NB4 (cell line): ENCODE results near the gene TMEM242.

- RRBS = no CpG with 5 or more reads among the region's 3 CpGs
Measured at GRCh38 chr6:156534511-156534968, 242.6 kb upstream of the ARID1B start.

GRCh38 chr6:156599279-156599792 is 177.8 kb upstream of the ARID1B start:
- RRBS = no CpG with 5 or more reads among the region's 15 CpGs

- RRBS = no CpG with 5 or more reads among the region's 6 CpGs
Measured at GRCh38 chr6:156686127-156686589, 91.0 kb upstream of the ARID1B start.

DNA sequence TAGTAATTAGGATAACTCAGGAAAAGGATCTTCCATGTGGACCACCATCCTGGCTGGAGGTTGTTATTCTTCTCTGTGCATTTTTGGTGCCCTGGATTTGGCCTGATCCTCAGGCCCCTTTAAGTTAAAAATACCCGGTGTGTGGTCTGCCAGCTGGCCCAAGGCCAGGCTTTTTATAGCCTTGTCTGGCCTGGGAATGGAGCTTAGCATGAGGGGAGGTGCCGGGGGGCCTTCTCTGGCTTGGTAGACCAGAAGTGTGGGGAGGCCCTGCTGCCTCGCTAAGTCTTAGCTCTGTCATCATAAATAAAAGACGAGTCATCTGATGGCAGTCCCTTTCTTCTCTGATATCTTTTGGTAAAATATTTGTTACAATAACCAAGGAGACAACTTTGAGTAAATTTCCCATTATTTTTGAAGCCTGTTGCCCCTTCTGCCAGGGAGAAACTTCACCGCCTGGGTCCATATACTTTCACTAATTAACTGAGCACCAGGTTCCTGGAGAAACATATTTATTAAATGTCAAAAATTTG is 71.4 kb downstream of the ARID1B start:
- RRBS = 66% methylated on average over 2 of the region's 5 CpGs

DNA sequence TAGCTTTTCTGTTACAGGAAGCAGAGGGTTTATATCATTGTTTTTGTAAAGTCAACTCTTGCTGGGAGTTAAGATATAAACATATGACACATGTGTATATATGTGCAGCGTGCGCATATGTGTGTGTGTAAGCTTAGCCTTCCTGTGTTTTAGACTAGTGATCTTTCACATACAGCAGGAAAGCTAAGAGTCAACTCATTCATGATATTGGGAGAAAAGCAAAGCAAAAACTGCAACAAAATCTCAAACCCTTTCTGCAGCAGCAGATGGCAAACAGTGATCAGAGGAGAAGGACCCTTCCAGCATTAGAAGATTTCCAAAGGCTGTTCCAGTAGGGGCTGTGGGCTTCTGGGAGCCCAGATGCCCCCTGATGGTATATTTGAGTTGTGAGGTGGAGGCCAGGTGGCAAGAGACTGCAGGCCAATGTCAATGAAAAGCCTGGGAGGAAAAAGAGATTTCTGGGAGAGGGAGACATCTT is 102.5 kb downstream of the ARID1B start:
- RRBS = no CpG with 5 or more reads among the region's 2 CpGs

- RRBS = no CpG with 5 or more reads among the region's 7 CpGs
Measured at GRCh38 chr6:156982705-156983314, 205.6 kb downstream of the ARID1B start.

DNA sequence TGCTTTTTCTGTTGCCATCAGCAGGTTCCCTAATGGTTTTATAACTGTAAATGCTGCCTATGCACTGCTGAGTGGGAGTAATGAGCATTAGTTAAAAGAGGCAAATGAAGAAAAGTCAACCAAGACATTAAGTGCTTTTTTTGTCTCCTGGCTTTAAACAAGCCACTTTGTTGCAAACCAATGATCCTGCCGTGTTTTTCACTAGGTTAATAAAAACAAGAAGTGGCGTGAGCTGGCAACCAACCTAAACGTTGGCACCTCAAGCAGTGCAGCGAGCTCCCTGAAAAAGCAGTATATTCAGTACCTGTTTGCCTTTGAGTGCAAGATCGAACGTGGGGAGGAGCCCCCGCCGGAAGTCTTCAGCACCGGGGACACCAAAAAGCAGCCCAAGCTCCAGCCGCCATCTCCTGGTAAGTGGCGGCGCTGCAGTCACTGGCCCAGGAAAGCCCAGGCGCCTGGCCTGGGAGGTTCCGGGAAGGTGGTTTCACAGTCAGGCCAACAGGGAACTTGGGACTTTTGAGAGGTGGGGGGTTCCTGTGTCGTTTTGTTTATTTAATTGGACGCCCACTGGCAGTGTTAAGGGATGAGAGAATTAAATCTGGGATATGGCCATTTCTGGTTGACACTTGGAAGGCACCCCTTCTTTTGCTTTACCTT is 139.2 kb downstream of the TMEM242 start:
- RRBS = 95% methylated on average over 4 of the region's 16 CpGs

- RRBS = no CpG with 5 or more reads among the region's 14 CpGs
Measured at GRCh38 chr6:157206984-157207377, 116.3 kb downstream of the TMEM242 start.

DNA sequence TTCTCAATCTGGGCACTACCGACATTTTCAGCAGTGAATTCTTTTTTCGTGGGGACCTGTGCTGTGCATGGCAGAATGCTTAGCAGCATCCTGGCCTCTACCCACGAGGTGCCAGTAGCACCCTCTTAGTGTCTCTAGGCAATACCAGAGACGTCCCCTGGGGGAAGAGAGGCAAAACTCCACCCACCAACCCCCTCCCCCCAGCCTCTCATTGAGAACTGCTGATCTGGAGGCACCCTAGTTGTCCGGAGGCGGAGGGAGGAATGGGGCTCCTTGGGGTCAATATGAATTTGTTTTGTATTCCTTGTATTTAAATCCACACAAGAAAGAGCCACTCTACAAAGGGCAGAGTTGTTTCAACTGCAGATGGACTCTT is 50.1 kb downstream of the TMEM242 start:
- RRBS = 100% methylated on average over 2 of the region's 6 CpGs

DNA sequence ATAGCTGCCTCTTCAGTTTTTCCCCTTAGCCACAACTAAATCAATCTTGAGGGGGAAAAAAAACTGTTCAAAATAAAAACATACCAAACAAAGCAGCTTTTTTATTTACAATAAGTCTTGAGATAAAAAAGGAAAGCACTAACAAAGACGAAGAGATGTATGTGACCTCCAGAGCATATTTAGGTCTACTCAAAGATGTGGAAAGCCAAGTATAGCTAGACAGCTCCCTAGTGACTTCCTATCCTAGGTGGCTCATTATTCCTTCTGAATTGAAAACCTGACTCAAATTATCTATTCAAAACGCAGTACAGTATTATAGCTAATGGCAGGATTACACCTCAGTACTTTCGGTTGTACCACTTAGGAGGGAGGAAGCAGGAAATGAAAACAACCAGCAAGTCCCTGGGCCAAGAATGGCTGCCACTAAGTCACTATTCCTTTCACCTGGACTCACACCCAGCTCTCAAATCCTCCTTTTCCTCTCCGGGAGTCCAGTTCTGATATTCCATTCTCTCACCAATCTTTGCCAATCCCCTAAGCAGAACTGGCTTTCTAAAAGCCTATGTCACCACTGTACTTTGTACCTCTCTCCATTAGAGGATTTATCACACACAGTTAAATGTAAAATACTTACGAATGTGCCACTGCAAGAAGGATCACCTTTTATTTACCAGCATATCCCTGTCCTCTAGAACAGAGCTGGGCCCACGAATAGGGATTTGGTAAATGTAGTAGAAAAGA is 20.7 kb downstream of the TMEM242 start:
- RRBS = no CpG with 5 or more reads among the region's 6 CpGs

DNA sequence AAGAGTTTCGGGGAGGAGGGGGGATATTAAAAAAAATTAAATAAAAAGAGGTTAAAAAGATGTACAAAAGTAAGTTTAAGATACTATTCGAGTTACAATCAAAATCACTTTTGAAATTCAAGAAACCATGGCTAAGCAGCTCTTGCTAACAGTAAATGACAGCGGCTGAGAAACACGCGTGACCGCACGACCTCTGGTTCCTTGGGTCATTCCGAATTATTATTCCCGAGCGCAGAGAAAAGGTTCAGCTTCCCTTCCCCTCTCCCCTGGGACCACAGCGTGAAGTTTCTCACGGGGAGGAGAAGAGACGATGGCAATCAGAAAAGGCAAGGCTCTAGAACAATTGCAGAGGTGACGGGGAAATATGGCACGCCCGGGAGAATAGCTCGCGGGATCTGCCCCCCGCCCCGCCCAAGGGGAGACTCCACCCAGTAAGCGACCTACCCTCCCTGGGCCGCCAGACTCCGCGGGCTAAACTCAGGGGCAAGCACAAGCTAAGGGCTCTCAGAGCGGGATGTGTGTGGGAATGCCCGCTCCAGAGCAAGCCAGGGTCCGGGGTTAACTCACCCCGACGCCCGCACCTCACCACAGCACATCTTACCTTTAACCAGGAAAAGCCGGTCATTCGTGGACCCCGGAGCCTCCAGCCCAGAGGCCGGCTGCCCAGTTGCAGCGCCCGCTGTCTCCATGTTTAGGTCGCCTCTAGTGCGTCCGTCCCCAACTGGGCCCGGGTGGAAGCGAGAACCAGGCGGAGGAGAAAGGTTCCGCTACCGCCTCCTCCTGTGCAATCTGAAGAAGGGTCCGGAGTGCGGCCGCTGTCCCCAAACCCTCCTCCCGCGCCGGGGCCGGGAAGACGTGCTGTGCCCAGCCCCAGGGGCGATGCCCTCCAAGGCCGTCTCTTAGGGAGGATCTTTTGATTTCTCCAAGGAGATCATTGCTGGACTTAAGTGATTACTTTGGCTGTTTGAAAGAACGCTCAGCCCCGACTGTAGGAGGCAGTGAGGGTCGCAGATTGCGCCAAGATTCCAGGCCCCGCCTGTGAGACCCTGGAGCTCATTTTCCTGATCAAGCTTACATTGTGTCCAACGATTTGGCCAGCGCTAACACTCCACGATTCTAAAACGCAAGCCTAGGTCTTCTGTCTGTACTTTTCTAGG is at the start of gene TMEM242:
Gene TMEM242 (minus strand): TSS at position 709 of the 1,157 bp plus-strand sequence.
- RRBS = 1% methylated on average over 21 of the region's 63 CpGs

DNA sequence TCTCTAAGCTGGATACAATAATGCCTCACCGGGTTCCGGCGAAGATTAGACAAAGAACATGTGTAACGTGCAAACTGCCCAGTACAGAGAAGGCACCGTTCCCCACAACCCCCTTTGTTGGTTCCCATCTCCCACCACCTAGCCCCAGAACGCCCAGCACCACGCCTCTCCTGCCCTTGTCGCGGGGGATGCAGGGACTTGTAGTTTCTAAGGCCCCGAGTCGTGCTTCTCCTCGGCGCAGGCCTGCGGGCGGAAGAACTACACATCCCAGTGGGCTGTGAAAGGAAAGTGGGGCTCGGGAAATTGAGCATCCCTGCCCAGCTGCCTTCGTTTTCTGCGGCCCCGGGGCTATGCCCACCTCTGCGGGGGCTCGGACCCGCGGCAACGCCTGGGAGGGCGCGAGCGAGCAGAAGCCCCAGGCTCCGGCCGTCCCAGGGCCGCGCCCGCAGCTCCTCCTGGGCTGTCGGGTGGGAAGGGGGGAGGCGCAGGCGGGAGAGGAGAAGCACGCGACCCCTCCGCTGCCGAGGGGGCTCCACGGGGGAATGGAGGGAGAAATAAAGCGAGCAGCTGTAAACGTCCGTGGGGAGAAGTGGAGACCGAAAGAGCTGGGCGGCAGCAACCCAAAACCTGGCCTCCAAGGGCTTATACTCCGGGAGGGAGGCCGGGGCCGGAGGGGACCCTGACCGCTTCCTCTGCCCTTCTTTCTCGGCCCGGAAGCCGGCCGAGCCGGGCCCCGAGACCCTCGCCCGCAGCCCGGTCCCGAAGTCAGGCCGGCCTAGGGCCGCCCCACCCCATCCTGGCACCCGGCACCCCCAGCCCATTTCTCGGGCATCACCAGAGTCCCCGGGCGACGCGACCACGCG is 878 bp upstream of the ZDHHC14 start:
- RRBS = under 1% methylated on average over 19 of the region's 69 CpGs

GRCh38 chr6:157381608-157382819 is 1.0 kb downstream of the ZDHHC14 start:
- RRBS = under 1% methylated on average over 59 of the region's 105 CpGs

DNA sequence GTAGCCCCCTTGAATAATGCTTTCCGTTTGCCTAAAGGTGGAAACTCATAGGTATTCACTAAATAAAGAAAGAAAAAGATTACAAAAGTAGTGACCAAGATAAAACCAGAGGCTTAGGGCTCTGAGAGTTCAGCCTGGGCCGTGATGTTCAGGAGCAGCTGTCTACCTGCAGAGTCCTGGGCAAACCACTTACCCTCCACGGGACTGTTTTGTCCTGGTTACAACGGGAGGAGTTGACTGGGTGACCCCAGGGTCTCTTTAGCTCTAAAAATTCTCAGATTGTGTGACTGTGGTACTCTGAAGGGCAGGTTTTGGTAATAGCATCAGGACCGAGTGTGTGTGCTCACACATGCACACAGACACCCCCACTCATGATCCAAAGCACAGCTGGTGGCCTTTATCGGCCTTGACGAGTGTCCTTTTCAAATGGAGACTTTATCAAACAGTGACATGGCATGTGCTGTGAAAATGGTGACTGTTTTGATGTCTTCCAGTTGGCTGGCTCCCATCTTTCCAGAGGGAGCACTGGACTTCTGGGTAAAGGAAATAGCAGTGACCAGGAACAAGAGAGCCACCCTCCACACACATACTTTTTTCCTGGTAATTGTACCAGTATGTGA is 52.5 kb downstream of the ZDHHC14 start:
- RRBS = no CpG with 5 or more reads among the region's 7 CpGs

- RRBS = no CpG with 5 or more reads among the region's 11 CpGs
Measured at GRCh38 chr6:157760758-157761660, 62.0 kb upstream of the SNX9 start.

DNA sequence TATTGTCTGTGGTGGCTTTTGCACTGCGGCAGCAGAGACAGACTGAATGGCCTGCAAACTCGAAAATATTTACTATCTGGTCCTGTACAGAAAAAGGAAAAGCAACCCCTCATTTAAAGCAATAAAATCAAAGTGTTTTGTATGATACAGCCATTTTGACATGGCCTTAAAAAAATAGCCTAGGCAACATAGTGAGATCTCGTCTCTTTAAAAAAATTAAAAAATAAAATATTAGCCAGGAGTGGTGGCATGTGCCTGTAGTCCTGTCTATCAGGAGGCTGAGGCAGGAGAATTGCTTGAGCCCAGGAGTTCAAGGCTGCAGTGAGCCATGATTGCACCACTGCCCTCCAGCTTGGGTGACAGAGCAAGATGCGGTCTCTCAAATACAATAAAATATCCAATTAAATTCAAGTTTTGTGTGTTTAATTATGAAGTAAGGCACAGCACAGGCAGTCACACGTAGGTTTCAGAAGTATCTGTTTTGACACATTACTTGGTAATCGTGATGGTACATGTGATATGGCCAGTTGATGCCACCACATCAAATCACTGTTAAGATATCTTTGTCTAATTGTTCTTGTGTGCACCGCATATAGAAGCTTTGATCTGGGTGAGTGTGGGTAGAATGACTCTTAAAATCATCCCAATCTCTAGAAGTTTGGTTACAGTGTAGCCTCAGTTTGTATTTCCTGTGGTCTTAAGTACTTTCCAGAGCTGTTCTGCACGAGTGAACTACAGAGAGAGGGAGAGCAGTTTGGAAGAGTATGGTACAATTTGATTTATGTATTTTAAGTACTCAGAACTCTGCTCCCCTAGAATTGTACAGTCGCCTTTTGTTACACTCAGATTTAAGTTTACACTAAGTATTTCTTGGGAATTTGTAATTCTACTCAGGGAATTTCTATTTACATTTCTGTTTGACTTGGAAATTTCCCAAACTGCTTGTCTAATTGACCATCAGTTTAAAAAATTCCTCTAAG is 37.3 kb downstream of the SNX9 start:
- RRBS = no CpG with 5 or more reads among the region's 9 CpGs

GRCh38 chr6:157980886-157981310 is 765 bp upstream of the SYNJ2 start:
- RRBS = 90% methylated on average over 6 of the region's 29 CpGs

DNA sequence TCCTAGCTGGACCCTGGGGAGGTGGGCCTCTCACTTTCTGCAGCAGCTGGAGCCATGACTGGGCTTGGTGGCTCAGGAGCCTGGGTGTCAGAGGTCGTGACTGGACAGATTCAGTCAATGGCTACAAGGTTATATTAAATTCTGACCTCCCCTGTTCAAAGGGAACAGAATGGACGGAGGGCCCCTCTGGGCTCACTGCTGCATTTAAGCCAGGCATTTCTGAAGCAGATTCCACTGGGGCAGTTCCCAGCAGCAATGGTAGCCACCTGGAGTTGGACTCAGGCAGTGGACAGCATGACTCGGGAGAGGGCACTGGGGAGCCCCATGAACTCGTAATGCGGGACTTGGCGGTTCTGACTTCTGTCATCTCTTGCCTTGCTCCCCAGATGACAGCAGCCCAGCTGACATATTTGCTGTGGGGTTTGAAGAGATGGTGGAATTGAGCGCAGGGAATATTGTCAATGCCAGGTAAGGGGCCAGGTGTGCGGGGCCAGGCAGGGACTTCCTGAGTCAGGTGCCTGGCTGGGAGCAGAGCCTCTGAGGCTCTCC is 86.7 kb downstream of the SYNJ2 start:
- RRBS = no CpG with 5 or more reads among the region's 8 CpGs

- RRBS = no CpG with 5 or more reads among the region's 11 CpGs
Measured at GRCh38 chr6:158451907-158452763, 107.8 kb upstream of the TMEM181 start.

GRCh38 chr6:158503424-158503732 is 56.5 kb upstream of the TMEM181 start:
- RRBS = no CpG with 5 or more reads among the region's 10 CpGs